Mesenchymal stem cell of adipose (primary cell): ENCODE measurements around the genes SLC47A1 and DHRS7B.

GRCh38 chr17:19508349-19508724 is 25.3 kb upstream of the SLC47A1 start:
- CAGE, long polyA plus RNA = no peak

GRCh38 chr17:19533002-19533529 is 588 bp upstream of the SLC47A1 start:
- CAGE, long polyA plus RNA = no peak

DNA sequence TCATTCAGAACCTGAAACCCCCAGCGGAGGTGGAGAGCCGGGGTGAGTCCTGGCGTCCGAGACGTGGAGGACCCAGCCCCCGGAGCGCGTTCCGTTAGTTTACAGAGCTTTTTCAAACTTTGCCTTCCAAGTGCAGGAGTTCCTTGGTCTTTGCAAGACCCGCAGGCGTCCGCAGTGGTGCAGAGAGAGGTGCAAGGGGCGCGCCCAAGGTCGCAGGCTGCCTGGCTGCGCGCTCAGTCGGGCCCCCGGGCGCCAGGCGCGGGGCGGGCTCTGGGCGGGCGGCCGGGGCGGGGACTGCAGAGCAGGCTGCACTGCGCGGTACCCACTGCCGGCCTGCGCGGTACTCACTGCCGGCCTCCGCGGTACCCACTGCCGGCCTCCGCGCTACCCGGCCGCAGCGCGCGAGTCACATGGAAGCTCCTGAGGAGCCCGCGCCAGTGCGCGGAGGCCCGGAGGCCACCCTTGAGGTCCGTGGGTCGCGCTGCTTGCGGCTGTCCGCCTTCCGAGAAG is at the start of gene SLC47A1:
Gene SLC47A1 (plus strand): TSS at position 325 of the 510 bp plus-strand sequence.
- CAGE, long polyA plus RNA = no peak

DNA sequence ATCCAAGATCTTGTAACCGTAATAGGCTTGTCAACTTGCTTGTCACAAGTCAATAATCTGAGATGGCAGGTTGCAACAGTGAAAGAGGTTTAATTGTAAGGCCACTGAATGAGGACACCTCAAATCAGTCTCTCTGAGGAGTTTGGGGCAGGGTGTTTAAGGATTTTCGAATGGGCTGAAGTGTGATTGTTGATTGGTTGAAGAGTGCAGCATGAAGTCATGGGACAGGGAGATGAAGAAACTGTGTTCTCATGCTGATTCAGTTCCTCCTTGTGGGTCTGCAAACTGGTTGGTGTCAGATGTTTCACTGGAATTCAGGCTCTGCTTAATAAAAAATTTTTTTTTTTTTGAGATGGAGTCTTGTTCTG is 11.2 kb downstream of the SLC47A1 start:
- CAGE, long polyA plus RNA = no peak

DNA sequence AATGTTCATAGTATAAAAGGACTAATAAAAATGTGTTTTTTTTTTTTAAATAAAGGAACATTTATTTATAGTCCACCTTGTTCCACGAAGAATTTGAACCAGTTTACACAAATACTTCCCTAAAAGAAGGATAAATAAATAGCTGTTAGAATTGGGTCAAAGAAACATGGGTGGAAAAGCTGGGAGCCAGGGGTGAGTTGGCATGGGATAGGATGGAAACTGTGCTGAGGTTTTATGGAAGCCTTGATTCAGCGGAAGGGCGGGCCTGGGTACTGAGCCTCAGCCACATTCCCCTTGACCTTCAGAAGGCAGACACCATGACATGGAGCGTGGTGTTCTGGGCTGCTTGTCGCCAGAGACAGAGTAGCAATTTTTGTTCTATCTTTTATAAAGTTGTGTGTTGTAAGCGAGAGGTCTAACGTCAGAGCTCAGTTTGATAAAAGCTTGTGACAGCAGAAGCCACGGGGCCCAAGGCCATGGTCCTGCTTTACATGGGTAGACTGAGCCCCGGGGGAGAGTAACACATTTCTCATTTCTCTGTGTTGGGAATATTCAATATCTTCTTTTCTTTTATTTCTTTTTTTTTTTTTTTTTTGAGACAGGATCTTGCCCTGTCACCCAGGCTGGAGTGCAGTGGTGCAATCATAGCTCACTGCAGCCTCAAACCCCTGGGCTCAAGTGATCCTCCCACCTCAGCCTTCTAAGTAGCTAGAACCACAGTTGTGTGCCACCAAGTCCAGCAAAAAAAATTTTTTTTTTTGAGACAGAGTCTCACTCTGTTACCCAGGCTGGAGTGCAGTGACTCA is 50.3 kb downstream of the SLC47A1 start:
- CAGE, long polyA plus RNA = no peak

DNA sequence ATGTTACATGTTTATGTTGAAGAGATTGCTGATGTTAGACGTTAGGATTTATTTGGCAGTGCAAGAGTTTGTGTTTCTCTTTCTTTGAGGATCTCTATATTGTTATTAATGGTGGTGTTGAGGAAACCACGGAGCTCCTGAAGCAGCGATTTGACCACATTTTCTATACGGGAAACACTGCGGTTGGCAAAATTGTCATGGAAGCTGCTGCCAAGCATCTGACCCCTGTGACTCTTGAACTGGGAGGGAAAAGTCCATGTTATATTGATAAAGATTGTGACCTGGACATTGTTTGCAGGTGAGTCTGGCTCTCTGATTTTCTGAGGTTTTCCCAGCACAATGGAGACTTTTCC is 7.7 kb downstream of the ALDH3A2 start:
- CAGE, long polyA plus RNA = no peak

- CAGE, long polyA plus RNA = no peak
Measured at GRCh38 chr17:19719105-19719795, 2.9 kb upstream of the SLC47A2 start.

GRCh38 chr17:19736089-19736788 is 11.9 kb downstream of the ALDH3A1 start:
- CAGE, long polyA plus RNA = no peak

DNA sequence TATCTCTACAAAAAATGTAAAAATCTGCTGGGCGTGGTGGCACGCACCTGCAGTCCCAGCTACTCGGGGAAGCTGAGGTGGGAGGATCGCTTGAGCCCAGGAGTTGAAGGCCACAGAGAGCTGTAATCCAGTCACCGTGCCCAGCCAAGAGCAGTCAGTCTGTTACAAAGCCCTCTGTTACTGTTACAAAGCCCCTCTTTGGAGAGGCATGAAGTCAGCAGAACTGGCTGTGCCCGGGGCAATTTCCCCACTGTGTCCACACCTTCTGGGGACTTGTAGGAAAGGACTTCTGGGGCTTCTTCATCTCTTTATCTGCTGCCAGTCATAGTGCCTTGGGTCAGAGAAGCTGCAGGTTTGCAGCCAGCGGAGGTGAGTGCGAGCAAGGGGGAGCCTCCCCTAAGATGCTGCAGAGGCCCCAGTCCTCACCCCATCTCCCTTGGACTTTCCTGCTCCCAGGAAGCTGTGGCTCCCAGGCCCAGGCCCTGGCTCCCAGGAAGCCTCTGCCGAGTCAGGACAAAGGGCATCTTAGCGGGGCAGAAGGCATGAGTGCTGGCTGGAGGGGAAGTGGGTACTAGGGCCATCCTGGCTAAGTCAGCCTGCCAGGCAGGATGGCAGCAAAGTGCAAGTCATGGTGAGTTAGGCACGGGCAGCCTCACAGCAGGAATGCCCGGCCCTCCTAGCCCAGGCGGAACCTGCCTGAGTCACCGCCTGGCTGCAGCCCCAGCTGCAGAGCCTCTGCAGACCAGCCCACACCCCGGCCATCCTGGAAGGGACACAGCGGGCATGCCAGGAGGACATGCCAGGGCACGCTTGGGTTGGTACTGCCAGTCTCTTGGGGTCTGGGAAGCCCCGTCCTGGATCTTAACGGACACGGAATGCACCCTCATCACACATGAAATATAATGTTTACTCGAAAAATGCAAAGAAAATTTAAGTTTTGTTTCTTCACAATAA is 4.7 kb upstream of the ALDH3A1 start:
- CAGE, long polyA plus RNA = no peak

- CAGE, long polyA plus RNA = no peak
Measured at GRCh38 chr17:19795946-19796353, 47.9 kb upstream of the ALDH3A1 start.

DNA sequence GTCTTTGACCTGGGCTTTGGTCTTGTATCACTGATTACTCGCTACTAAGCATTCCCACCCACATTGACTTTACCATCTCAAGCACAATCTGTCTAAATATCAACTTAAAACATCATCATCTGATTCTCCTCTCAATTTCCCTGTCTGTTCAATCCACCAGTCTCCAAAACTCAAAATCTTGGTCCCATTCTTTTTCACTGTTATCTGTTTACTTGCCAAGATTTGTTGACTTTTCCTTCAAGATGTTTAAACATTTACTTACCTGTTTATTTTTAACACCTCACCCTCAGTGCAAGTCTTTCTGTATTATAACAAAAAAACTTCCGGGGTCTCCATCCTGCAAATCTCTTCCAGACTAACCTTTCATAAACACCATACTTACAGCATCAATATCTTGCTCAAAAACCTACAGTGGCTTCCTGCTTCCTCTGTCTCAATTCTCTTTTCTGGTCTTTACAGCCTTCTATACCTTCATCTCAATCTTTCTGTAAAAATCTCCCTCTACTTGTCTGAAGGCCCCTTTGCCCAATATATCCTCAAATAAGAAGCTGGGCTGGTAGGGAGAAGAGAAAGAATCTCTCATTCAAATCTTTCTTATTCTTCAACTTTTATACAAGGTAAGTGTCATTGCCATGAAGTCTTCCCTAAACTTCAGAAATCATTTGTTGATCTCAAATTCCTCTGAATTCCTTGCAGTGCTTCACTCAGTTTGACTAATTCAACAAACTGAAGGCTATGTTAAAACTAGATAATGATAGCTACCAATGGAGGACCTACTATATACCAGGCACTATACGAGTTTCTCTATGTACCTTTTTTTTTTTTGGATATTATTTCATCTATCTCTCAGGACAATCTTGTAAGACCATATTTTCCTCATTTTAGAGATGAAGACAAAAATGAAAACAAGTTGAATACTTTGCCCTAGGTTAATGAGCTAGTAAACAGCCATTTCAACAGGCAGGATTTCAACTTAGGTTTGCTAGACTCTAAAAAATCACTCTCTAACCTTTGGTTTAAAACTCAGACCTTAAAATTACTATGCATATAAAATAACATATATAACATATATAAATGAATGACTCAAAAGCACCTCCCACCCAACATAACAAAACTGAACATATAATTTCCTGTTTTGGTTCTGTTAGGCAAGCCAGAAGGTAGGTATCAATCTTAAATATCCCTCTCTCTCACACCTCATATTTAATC is 12.2 kb downstream of the AKAP10 start:
- CAGE, long polyA plus RNA = no peak

DNA sequence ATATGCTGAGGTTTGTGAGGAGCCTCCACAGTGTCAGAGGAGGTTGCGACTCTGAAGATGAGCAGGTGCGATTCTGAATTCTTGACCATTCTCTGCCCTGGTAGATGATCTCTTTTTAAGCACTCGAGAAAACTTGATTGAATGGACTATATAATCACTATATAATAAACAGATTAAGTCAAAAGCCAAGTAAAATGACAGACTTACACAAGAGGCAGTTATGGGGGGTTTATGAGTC is 206.0 kb downstream of the SPECC1 start:
- CAGE, long polyA plus RNA = no peak

GRCh38 chr17:20851714-20852014 is 191.1 kb downstream of the USP22 start:
- CAGE, long polyA plus RNA = no peak

DNA sequence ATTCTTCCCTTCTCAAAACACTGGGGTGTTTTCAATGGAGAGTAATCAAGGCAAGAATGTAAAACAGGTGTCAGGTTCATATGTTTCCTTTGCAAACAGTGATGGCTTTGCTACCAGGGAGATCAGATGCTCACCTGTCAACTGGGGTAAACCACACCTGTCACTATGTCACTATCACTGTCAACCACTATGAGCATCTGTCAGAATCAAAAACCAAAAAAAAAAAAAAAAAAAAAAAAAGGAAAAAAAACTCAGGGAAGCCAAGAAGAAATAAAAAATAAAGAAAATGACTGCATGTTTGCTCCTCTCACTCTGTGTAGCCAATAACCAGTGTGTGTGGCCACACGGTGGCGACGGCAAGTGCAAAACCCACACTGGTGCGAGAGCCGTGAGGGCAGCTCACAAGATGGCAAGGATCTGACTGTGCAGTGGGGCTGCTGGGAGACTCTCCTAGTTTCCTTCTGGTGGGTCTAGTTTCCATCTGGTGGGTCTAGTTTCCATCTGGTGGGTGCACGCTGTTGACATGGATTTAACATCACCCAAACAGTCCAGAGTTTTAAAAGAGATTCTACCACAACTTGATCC is 22.7 kb downstream of the USP22 start:
- CAGE, long polyA plus RNA = no peak

- CAGE, long polyA plus RNA = no peak
Measured at GRCh38 chr17:21033019-21033997, 9.5 kb downstream of the USP22 start.

DNA sequence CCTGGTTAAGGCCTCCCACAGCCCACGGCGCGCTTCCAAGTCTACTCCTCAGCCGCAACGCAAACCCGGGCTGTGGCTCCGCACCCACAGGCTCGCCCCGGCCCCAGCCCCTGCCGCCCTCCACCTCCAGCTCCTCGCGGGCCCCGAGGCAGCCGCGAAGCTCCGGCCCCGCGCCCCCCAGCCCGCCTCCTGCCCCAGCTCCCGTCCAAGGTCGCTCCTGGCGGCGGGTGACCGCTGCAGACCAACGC is 1.0 kb downstream of the USP22 start:
- CAGE, long polyA plus RNA = no peak

- CAGE, long polyA plus RNA = no peak
Measured at GRCh38 chr17:21126481-21127965, at the start of gene DHRS7B. Gene DHRS7B, plus strand, starts transcription at chr17:21126964.

GRCh38 chr17:21211503-21212508 is 2.2 kb downstream of the TMEM11 start:
- CAGE, long polyA plus RNA = no peak

DNA sequence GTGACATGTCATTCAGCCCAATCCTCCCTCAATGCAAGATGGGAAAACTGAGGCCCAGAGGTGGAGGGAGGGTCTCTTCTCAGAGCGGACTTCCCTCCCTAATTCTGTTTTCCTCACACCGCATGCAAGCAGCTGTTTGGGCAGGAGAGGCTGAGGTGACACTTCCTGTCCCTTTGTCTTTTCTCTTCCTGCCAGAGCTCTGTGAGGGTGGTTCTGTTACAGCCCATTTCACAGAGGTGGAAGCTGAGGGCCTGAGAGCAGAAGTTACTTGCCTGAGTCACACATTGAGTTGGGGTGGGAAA is 14.9 kb upstream of the NATD1 start:
- CAGE, long polyA plus RNA = no peak

- CAGE, long polyA plus RNA = no peak
Measured at GRCh38 chr17:21282408-21282557, 2.2 kb upstream of the MAP2K3 start.